H4 (cell line): ENCODE measurements around a stretch of chr3.

DNA sequence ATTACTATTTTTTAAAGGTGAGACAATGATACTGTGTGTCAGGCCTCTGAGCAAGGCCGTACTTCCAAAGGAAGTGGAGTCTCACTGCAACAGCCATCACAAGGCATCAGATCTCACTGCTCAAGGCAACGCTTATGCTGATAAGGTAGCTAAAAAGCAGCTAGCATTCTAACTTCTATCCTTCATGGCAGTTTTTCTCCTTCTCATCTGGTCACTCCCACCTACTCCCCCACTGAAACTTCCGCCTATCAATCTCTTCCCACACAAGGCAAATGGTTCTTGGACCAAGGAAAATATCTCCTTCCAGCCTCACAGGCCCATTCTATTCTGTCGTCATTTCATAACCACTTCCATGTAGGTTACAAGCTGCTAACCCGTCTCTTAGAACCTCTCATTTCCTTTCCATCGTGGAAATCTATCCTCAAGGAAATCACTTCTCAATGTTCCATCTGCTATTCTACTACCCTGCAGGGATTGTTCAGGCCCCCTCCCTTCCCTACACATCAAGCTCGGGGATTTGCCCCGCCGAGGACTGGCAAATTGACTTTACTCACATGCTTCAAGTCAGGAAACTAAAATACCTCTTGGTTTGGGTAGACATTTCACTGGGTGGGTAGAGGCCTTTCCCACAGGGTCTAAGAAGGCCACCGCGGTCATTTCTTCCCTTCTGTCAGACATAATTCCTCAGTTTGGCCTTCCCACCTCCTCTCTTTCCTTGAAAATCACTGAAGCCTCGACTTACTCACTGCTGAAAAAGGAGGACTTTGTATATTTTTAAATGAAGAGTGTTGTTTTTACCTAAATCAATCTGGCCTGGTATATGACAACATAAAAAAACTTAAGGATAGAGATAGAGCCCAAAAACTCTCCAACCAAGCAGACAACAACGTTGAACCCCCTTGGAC lies 2.1 kb upstream of the SELENOT start:
- RAMPAGE, long total RNA, result no peak

DNA sequence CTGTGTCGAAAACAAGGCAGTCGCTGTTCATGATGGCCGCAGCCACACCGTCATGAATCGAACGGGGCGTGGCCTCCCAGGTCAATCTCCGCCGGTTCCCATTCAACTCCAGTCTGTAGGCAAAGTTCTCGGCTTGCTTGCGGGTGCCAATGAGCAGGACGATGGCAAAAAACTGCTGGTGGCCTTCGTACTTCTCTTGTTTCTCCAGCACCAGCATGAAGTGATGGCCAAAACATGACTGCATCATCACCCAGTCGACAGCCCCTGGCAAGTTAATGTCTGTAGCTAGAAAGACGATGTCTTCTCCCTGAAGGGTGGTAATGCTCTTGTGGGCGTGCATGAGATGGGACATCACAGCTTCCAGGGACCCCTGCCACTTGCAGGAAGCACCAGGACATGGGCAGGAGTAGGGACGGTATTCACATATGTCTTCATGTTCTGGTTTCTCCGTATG lies 20.7 kb downstream of the SIAH2 start:
- RAMPAGE, long total RNA, result no peak

DNA sequence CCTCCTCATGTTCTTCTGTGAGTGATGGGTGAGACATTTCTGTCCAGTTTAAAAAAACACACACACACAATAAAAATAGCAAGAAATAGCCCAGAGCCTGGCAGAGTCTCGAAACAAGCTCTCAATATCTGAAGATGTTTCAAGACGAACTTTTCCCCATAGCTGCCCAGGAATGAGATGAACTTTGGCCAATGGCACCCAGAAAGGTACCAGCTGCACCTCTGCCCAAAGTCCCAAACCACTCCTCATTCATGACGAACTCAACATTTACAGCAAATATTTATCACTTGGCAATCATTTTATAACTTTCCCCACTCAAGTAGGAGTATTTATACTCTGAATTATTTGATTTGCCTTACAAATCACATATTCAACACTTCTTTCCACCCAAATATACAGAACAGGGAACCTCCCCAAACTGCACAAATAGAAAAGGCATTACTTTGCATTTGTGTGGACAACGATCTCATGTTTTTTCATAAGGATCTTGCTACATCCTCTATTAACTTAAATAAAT lies 18.3 kb downstream of the SIAH2 start:
- RAMPAGE, long total RNA, result no peak

GRCh38 chr3:150754791-150755513 lies 8.0 kb downstream of the SIAH2 start:
- RAMPAGE, long total RNA, result no peak

GRCh38 chr3:150765526-150766793 lies 3.0 kb upstream of the SIAH2 start:
- RAMPAGE, long total RNA, result no peak

GRCh38 chr3:150771500-150771980 lies 8.6 kb upstream of the SIAH2 start:
- RAMPAGE, long total RNA, result no peak

DNA sequence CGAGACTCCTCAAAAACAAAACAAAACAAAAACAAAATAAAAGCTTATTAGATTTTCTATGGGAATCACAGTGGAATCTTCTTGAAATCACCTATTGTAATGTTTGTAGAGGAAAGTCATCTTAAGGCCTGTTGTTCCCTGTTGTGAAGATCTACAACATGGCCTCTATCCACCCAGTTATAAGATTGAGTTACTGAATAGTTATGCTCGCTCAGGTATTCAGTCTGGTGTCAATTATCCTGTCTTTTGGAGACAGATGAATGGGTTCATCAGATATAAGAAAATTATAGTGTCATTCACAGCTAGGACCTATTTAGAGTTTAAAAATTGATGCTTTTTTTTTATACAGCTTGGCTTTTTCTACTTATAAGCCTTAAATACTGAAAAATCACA lies 364 bp downstream of the GPR171 start:
- RAMPAGE, long total RNA, result no peak

- RAMPAGE, long total RNA, result no peak
These were observed 27.6 kb upstream of the GPR171 start for GRCh38 chr3:151230515-151231153.

GRCh38 chr3:151442874-151443729 lies 17.8 kb downstream of the IGSF10 start:
- RAMPAGE, long total RNA, result no peak

- RAMPAGE, long total RNA, result no peak
These were observed 32.8 kb downstream of the AADACL2 start for GRCh38 chr3:151766560-151766953.

DNA sequence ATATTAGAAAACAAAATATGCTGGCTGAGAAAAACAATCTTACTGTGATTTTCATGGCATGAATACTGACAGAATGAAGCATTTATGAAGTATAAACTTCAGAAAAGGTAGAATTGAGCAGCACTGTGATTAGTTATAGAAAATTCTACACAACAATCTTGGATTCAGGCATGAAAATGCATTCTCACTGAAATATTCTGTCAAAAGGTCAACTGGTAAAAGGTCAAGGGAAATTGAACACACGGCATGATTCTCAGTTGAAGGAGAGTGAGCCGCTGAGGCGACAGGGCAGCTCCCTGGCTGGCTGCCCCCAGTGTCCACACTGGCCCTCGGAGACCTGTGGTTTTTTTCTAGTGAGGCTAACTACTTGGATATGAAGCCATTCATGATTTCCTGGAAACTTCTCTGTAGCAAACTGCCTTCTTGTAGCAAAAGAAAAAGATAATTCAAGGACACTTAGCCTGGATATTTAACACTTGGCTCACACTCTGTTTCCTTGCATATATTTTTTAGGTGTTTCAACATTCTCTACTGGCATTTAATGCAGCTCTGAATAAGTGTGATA lies 37.2 kb downstream of the AADACL2 start:
- RAMPAGE, long total RNA, result no peak

- RAMPAGE, long total RNA, result no peak
These were observed 25.0 kb downstream of the AADAC start for GRCh38 chr3:151839054-151839253.

GRCh38 chr3:151901318-151901679 lies 27.9 kb downstream of the SUCNR1 start:
- RAMPAGE, long total RNA, result no peak

- RAMPAGE, long total RNA, result no peak
These were observed 24.7 kb upstream of the MBNL1 start for GRCh38 chr3:152244045-152244483.

- RAMPAGE, long total RNA, result no peak
These were observed 4.1 kb downstream of the MBNL1 start for GRCh38 chr3:152272611-152273404.

DNA sequence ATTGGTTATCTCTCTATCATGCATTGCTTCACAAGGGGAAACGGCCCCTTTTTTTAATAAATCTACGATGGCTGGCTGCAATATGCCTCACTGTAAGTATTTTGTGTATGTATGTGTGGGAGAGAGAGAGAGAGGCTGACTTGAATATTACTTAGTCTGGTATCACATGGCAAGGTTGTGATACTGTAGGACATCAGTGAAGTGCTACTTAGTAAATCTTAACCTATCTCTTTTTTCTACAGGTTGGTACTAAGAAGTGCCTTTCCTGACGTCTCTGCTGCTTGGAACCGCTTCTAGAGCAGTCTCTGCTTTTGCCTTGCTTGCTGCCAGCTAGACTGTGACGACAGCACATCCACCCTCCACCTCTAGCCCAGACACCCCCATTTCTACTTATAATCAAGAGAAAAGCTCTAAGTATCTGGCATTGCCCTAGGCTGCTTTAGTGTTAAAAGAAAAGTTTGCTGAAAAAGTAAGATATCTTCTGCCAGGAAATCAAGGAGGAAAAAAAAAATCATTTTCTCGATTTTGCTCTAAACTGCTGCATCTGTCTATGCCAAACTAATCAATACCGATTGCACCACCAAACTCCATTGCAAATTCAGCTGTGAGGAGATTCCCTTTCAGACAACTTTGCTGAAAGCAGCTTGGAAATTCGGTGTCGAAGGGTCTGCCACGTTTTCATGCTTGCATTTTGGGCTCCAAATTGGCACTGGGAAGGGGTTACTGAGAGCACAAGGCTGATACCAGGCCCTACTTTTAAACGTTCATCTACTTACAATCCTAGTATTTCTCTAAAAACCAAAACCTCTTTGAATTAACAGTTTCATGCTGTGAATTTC lies 30.7 kb downstream of the MBNL1 start:
- RAMPAGE, long total RNA, result no peak

GRCh38 chr3:152302370-152303060 lies 33.8 kb downstream of the MBNL1 start:
- RAMPAGE, long total RNA, result no peak

DNA sequence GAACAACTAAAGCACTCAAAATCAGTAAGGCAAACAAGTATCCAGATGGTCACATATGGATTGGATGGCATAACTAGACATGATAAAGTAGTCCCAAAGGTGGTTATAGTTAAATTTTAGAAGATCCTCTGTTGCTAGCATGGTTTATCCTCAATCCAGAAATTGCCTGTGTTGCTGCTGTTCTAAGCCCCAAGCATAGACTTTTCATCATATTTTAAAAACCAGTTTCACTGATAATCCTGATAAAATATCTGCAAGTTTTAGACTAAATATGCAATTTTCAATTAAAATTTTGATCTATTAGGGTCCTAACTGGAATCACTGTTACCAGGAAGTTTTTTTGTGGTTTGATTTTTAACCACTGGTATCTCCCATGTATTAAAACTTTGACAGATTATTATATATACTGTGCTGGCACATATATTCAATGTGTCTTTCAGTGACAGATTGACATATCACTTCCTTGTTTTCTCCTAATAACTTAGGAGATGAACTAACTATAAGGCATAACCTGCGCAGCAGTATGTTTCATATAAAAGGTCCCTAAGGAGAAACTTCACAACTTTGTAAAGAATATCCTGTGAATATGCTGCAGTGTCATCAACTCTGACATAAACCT lies 35.5 kb downstream of the MBNL1 start:
- RAMPAGE, long total RNA, result no peak

DNA sequence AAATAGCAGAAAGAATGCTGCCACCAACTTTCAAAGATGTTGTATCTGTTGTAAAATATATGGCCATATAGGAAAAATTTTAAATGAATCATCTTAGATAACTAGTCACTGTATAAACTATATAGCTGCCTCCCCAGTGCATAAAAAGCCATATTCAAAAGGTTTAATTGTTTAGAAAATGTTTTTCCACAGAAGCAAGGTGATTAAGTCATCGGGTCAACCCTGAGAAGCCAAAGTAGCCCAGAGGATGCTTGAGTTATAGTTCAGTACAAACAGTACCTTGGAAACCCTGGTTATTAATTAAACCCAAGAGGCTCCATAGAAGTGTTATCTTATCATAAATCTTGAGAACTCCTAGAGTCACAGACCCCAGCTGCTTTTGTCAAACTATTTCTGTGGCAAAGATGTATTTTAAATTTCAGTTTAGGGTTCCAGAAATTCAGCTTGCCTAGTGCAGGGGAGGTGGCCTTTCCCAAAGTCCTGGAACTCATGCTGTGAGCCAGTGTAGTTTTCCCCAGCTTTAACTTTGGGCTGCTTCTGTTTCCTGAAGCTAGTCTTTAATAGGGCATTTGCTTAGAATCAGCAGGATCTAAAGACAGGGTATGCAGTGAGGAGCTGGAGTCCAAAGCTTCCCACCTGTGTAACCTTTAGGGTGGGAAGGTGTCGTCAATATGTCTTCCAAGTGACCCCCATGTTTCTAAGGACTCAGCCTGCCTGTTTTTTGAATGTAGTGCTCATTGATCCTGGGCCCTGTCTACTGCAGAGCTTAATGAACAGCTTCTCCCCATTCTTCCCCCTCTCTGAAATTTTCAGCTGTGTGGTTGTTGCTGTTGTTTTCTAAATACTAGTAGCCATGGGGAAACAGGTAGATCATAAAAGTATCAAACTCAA lies 39.4 kb downstream of the MBNL1 start:
- RAMPAGE, long total RNA, result no peak

- RAMPAGE, long total RNA, result no peak
These were observed 203.8 kb downstream of the MBNL1 start for GRCh38 chr3:152472623-152472887.